RPMI7951 (cell line): Measurements from ENCODE around the genes NTN1 and MYH13.

DNA sequence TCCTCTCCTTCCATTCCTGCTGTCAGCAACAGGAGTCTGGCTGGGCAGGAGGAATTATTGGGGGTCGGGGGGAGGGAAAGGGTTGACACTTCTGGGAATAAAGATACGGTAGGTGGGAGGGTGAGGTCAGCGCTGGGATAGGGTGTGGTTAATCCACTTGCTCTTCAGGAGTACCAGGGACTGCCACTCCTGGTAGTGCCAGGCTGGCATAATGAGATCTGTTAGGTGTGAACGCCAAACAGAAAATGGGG is 1.1 kb upstream of the DNAH2 start:
- RAMPAGE, long total RNA: no peak

DNA sequence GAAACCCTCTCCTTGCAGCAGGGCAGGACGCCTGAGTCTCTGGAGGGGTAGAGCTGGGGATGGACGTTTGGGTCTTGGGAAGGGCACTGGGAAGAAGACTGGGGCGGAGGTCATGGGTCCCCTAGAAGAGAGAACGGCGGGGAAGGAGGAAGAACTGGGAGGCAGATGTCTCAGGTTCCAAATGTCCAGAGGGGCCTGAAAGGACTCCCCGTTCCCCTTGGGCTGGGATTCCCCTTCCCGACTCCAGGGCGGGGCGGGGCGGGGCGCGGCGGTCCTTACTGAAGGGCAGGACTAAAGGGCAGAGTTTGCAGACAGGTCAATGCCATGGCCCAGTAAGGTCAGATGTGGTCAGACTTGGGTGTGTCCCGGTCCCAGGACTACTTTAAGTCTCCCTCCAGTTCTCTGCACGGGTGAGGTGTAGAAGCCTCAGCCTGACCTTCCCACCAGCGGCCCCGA is 396 bp downstream of the KDM6B start:
- RAMPAGE, long total RNA: no peak

DNA sequence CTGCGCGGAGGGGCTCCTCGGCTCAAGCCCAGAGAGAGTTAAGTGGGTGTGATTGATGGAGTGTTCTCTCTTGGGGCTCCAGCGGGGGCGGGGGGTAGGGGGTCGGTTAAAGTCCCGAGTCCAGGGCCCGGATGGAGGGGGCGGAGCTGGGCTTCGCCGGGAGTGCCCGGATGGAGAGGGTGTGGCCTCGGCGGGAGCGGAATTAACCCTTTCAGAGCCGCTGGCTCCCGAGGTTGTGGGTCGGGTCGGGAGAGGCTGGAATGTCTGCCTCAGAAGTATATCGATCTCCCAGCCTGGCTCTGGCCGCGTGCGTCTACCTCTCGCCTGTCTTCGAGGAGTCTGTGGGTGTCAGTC is 8.1 kb downstream of the KDM6B start:
- RAMPAGE, long total RNA: no peak

- RAMPAGE, long total RNA: no peak
Measured at GRCh38 chr17:7843898-7844800, 10.1 kb downstream of the KDM6B start.

GRCh38 chr17:7922821-7923329 is 6.8 kb downstream of the KCNAB3 start:
- RAMPAGE, long total RNA: no peak

DNA sequence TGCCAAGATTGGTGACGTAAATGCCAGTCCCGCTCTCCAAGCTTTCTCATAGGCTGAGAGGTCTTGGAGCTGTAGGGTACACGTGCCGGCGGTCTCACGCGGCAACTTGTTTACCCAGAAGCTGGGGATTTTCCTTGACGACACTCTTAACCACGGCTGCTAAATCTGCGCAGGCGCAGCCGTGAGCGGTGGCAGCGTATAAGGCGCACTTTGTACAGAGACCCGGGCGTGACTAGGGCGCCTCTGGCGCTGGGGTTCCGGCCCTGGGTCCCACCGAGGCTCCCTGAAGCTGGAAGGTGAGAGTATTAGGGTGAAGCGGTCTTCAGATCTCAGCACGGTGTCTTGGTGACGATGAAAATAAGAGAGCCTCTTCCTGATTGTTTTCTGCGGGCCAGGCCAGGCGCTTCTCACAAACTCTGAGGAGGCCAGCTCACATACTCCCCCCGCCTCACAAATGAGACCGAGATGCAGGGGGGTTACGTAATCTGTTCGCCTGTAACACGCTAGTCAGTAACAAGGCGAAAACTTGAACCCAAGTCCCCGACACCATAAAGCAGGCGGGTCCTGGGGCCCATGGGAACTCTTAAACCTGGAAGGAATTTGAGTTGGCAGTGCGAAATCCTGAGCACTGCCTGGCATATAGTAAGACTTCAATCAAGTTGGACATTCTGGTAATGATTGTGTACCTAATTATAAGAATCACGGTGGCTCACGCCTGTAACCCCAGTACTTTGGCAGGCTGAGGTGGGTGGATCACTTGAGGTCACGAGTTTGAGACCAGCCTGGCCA is 4.6 kb upstream of the PER1 start:
- RAMPAGE, long total RNA: no peak

DNA sequence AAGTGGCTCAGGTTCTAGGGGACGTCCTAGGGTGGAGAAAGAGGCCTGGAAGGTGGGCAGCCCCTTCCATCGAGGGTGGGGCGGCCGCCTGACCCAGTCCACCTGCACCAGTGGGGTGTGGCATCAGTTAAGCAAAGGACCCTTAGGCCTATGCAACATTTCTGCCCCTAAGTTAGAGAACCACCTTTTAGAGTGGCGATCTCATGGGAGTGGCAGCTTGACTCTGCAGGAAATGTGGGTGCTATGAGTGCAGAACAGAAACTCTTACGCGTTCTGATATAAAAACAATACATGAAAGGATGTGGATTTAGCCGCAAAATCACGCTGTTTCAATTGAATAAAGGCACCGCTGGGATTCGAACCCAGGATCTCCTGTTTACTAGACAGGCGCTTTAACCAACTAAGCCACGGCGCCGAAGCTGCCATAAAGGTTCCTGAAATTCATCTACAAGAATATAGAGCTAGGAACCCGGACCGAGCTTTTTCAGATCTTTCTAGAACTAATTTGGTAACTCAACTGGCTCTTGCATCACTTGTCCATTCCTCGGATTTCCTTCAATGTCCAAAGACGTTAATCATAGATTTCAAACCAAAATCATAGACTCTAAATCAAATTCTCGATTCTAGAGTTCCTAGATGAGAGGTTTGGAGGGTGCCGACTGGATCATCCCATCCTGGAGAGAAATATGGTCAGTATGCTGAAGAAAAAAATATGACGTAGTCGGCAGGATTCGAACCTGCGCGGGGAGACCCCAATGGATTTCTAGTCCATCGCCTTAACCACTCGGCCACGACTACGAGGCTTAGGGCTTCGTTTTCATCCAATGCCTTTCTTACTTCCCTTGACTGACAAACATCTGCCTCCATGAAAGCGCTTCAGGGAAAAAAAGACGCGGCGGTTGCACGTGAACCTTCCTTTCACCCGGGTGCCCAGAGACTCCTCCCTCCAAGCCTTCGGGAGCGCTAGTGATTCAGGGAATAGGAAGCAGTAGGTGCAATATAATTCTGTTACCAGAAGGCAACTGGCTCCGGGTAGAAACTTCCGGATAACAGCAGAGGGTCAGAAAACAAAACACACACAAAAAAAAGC is 15.9 kb upstream of the AURKB start:
- RAMPAGE, long total RNA: no peak

GRCh38 chr17:8482330-8482945 is 46.8 kb downstream of the NDEL1 start:
- RAMPAGE, long total RNA: no peak

GRCh38 chr17:8628012-8628515 is 2.5 kb downstream of the MYH10 start:
- RAMPAGE, long total RNA: no peak

GRCh38 chr17:8953030-8953411 is 12.5 kb downstream of the PIK3R5 start:
- RAMPAGE, long total RNA: no peak

GRCh38 chr17:8956161-8956863 is 9.2 kb downstream of the PIK3R5 start:
- RAMPAGE, long total RNA: no peak

GRCh38 chr17:9020984-9021967 is at the start of gene NTN1:
Gene NTN1, plus strand, starts transcription at chr17:9021510.
- RAMPAGE, long total RNA: no peak

DNA sequence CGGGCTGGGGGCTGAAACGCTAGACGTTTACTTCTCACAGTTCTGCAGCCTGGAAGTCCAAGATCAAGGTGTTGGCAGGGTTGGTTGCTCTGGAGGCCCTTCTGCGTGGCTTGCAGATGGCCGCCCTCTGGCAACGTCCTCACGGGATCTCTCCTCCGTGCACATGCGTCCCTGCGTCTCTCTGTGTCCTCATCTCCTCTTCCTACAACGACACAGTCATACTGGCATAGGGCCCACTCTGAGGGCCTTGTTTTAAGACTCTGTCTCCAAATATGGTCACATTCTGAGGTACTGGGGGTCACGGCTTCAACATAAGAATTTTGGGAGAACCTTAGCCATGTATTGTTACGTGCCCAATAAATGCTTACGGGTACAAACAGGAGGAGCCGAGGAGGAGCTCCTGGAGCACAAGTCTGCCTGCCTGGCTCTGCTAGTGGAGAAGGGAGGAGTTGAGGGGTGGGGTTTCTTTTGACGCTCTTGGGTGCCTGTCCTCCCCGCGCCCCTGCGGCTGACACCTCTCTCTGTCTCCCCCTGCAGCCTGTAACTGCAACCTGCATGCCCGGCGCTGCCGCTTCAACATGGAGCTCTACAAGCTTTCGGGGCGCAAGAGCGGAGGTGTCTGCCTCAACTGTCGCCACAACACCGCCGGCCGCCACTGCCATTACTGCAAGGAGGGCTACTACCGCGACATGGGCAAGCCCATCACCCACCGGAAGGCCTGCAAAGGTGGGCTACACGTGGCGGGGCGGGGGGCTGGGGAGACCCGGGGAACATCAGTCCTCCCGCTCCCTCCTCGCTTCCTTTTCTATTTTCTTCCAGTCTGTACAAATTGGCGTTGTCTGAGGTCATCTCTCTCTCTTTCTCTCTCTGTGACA is 141.2 kb downstream of the NTN1 start:
- RAMPAGE, long total RNA: no peak

DNA sequence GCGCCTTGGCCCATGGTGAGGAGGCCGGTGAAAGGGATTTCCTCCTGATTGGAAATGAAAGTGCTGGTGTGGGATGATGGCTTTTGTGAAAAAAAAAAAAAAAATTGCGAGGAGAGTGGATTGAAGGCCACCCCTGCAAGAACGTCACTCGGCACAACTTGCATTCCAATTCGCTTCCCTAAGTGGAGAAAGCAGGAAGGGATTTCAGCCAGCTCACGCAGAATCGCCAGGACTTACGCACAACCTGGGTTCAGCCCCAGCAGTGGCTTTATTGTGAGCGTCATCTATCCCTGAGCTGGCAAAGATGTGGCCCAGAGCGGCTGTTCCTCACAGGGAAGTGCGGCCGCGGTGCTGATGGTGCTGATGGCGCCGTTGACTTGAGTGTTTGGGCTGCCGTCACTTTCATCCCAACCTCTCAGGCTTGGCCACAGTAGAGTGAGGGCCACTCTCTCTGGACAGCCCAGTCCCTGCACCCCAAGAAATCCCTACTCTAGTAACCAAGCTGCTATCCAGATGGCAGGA is 197.6 kb downstream of the NTN1 start:
- RAMPAGE, long total RNA: no peak

DNA sequence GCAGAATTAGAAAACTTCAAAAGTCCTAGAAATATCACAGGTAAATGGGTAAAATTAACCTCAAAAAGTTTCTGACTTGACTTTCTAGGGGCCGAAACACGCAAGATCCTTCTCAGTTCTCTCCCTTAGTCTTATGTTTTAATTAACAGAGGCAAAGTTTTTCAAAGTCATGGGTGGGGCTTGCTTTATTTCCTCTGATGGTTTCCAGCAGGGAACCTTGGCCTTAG is 263.4 kb downstream of the NTN1 start:
- RAMPAGE, long total RNA: no peak

DNA sequence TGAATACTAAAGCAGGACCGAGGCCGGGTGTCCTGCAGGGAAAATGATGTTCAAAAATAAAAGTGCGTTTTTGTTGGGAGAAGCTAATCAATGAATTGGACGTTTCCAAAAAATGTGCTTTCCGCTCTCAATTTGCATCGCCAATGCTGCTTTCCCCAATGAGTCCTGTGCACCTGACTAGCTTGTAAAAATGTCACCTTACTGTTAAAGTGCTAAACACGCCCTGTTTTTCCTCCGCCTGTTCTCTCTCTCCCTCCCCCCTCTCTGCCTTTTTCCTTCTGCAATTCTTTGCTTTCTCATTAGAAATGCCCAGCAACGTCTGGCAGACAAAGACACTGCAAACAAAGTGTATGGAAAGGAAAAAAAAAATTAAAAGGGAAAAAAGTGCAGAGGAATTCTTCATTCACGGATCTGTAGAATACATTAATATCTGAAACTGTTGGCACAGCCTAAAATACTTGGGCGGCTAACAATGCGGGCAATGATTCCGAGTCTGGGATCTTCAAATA is 244.0 kb downstream of the STX8 start:
- RAMPAGE, long total RNA: no peak

DNA sequence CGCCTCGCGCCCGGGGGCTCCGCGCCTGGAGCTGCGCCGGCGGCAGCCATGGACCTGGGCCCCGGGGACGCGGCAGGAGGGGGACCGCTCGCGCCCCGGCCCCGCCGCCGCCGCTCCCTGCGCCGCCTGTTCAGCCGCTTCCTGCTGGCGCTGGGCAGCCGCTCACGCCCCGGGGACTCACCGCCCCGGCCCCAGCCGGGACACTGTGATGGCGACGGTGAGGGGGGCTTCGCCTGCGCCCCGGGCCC is 192 bp downstream of the USP43 start:
- RAMPAGE, long total RNA: no peak

GRCh38 chr17:10077843-10078377 is 120.5 kb downstream of the GAS7 start:
- RAMPAGE, long total RNA: no peak

- RAMPAGE, long total RNA: no peak
Measured at GRCh38 chr17:10097184-10097585, 101.2 kb downstream of the GAS7 start.

DNA sequence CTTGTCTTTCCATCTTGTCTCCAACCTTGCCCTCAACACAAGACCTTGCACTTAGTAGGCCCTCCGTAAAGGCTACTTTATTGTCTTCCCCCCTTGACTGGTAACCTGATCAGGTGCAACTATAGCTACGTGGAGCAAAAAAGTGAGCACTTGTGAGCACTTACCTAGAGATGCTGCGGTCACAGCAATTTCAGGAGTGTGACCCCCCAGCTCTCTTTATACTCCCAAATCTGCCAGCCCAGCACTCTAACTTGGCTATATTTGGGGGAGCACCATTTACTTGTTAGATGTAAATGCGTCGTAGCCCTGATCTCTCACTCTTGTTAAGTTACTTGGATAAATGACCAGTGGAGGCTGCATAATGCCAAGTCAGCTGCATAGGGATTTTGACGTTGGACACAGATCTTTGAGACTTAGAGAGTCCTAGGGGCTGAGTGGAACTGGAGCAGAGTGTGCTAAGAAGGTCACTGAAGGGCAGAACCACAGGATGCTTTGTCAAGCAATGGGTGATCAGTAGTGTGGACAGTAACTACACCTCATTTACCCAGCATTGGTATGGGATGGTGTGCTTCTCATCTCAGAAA is at the start of gene MYH13:
Gene MYH13 (minus strand): TSS at position 192 of the 584 bp plus-strand sequence.
- RAMPAGE, long total RNA: no peak